HT1080 (cell line): ENCODE results near the genes POC1A, PPM1M, WDR82, NEK4 and ITIH4.

DNA sequence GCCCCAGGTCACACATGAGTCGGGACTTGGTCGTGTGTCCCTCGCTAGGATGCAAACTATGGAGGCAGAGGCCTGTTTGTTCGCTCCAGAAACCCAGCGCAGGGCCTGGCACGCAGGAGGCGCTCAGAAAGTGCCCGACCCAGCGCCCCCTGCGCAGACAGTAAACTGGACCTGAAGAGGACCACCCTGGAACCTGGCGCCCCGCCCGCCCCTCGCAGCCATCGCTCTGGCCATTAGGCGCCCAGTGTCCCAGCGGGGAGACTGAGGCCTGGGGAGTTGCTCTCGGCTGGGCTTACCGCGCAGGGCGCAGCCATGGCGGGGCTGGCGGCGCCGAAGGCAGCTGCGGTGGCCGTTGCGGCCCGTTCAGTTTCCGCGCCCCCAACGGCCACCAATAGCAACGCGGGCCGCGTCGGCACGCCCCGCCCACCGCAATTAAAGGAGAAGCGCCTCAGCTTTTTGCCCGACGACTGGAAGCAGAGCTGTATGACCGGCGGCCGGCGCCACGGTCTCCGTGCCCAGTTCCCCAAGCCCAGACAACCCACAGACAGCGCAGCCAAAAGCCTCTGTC lies at the start of gene POC1A:
Gene POC1A (minus strand): TSS at position 365 of the 568 bp plus-strand sequence.
RAMPAGE:
- cytosol, long total RNA = no peak
- long total RNA = no peak
- nucleus, long total RNA = no peak

DNA sequence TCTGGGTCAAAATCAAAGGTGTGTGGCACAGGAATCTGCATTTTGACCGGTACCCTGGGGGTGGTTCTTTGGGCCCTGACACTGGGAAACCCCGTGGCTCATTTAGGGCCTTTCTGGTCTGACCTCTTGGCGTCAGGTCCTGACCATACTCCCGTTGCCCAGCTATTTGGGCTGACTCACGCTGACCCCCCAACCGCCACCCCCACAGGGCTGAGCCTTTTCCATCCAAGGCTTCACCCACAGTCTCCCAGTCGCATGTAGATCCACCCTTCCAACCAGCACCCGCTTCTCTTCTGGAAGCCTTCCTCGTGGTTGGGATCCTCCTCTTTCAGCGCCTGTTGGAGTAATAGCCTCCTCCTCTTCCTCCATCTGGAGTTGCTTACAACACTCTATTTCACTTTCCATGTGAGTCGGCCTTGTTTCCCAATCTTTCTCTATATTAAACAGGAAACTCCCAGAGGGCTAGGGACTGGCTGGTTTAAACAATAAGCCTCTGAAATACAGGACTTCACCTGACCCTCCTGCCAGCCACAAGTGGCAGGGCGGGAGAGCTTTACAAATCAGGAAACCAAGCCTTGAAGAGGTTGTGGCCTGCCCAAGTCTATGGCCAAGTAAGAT lies 2.1 kb upstream of the ALAS1 start:
RAMPAGE:
- cytosol, long total RNA = no peak
- long total RNA = no peak
- nucleus, long total RNA = no peak

GRCh38 chr3:52218262-52218981 lies 7.0 kb downstream of the TLR9 start:
RAMPAGE:
- cytosol, long total RNA = no peak
- long total RNA = no peak
- nucleus, long total RNA = no peak

GRCh38 chr3:52237484-52238124 lies 1.4 kb downstream of the TWF2 start:
RAMPAGE:
- cytosol, long total RNA = no peak
- long total RNA = no peak
- nucleus, long total RNA = no peak

DNA sequence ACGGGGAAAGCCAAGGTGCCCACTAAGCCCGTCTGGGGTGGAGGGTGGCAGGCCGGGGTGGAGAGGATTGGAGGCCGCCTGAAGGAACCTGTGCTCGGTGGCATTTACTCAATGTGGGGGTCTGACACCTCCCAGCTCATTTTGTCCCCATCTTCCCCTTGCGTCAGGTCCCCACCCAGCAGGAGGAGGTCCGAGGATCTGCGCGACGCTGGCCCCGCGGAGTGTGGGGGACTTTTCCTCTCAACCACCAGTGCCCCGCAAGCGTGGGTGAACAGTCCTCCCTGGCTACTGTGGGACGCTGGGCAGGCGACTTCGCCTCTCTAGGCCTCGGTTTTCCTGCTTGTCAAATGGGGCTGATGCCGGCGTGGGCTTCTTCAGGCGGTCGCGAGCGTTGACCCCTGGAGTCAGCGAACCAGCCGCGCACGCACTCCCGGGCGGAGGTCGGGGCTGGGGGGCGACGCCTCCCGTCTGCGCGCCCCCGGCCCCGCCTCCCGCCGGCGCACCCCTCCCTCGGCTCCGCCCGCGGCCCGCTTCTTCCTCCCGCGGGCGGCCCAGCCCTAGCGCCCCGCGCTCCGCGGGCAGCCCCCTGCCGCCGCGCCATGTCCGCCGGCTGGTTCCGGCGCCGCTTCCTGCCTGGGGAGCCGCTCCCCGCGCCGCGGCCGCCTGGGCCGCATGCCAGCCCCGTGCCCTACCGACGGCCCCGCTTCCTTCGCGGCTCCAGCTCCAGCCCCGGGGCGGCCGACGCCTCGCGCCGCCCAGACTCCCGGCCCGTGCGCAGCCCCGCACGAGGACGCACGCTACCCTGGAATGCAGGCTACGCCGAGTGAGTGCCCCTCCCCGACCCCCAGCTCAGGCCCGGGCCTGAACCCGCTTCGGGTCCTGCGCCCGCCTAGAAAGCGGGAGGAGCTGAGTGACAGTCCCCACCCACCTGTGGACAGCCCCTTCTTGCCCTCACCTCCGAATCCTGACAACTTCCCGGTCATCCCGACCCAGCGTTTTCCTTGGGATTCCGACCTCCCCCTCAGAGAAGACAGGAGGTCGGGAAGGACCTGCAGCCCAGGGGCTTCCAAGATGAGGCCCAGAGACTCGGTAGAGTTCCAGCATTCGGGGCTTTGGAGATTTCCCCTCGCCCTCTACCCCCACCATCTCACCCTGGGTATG lies at the start of gene PPM1M:
Gene PPM1M (plus strand): TSS at position 534 of the 1,161 bp plus-strand sequence.
RAMPAGE:
- cytosol, long total RNA = no peak
- long total RNA = no peak
- nucleus, long total RNA = no peak

DNA sequence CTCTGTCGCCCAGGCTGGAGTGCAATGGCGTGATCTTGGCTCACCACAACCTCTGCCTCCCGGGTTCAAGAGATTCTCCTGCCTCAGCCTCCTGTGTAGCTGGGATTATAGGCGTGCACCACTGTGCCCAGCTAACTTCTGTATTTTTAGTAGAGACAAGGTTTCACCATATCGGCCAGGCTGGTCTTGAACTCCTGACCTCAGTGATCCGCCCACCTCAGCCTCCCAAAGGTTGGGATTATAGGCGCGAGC lies 8.4 kb downstream of the WDR82 start:
RAMPAGE:
- cytosol, long total RNA = no peak
- long total RNA = no peak
- nucleus, long total RNA = no peak

DNA sequence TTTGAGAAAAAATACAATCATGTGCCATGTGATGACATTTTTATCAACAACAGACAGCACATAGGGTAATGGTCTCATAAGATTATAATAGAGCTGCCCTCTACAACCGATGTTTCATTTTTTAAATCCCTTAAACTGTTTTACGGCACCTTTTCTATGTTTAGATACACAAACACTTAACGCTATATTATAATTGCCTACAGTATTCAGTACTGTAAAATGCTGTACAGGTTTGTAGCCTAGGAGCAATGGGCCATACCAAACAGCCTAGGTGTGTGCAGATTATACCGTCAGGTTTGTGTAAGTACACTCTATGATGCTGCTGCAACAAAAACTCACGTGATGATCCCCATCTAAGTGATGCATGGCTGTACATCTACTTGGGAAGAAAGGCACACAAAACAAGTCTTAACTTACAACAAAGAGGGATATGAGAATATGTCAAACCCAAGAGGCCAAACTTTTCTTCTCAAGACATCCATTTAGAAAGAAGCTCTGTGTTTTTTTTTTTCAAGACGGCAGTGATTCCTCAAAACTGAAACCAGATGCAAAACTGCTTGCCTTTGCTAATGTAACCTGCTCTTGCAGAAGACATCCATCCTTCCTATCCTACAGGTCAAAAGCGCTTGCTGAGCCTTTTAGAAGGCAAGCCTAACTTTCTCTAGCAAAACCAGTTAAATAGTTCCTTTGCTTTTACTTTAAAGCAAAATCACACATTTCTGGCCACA lies 7.2 kb downstream of the WDR82 start:
RAMPAGE:
- cytosol, long total RNA = no peak
- long total RNA = no peak
- nucleus, long total RNA = no peak

DNA sequence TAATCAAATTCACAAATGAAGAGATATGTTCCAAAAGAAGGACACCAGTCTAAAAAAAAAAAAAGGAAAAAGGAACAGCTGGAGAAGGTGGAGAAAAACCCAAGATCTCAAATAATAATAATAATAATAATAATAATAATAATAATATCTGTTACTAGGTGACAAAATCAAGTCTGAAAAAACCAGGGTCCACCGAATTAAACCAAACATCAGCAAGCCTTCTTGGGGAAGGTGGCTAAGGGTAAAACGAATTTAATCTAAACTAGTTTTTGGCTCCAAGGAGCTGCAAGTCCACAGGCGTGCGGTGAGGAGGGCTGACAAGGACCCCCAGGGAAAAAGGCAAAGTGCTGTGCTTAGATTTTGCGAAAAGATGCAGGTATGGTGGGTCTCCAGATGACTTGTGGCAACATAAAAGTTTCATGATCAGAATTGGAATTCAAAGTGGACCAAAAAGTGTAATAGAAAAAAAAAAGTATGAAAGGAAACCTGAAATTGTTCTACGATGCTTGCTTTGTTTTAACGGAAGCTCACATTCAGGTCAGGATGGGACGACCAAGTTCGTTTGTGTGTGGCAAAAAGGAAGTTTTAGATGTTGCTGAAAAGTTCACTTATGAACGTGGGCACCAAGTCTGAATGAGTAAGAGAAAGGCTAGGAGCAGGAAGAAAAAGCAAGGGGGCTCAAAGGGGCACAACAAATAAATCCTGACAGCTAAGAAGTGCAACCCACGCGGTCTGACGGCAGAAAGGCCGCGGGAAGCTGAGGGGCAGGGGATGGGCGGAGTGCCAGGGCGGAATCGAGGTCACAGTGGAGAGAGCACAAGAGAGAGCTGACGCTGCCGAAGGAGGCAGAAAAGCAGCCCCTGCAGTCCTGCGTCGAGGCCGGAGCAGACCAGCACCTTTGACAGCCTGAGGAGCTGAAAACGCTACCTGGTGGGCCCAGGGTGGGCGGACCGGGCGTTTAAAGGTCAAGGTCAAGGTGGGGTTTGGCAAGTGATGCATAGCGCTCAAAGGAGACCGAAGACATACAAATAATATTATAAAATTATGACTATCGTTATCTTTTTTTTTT lies 1.2 kb downstream of the WDR82 start:
RAMPAGE:
- cytosol, long total RNA = no peak
- long total RNA = no peak
- nucleus, long total RNA = no peak

DNA sequence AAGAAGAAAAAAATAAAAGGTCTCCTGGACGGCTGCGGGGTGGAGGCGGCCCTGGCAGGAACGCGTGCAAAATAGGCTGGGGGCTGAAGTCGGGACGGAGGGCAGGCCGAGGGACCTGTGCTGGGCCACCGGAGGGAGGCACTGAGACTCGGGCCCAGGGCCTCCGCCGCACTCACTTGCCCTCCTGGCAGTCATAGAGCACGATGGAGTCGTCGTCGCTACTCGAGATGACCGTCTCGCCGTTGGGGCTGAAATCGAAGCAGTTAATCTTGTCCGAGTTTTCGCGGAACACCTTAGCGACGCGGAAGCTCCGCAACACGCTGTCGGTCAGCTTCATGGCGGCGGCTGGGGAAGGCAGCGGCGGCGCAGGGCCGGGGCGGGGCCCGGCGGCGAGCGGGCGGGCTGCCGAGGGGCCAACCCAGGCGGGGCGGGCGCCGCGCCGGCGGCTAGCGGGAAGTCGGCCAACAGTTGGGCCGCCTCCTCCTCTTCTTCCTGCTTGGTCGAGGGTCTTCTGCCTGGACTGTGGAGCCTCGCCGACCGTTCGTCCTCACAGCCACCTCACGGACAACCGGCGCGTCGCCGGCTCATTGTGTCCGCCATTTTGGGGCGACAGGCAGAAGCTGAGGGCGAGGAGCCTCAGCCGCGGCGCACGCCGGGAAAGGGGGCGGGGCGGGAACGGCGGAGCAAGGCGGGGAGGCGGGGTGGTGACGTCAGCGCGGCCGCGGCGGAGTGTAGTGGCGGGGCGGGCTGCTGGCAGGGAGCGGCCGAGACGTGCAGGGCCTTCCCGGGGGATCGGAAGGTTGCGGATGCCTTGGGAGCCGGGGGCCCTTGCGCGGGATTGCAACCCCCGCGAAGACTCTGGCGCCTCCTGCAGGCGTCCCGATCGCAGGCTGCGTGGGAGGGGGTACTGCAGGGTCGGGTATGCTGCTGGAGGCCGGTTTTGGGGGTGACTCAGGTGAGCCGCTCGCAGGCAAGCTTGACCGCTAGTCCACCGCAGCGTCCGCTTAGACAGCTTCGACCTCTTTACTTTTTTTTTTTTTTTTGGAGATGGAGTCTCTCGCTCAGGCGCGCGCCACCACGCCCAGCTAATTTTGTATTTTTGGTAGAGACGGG lies at the start of gene WDR82:
Gene WDR82 (minus strand): TSS at position 625 of the 1,113 bp plus-strand sequence.
RAMPAGE:
- cytosol, long total RNA = start-site peak on the minus strand centred at position 340 of the sequence, 31 bp wide, 166 and 137 reads in 2 replicates
- long total RNA = no peak
- nucleus, long total RNA = no peak

DNA sequence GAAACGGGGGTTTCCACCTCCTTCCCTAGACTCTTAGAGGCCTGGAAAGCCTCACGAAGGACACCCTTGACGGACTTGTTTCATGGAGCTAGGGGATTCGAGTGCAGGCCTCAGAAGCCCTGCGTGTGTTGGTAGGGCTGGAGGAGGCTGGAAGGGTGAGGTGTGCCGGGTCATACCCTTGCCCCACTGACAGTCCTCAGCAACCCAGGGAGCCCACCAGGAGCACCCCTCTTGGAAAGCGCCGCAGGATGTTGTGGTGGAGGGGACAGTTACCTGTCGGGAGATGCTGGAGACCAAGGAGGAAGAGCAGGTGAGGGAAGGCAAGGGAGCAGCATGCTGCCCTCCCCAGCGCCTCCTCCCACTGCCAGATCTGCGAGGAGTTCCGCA lies 33.5 kb downstream of the DNAH1 start:
RAMPAGE:
- cytosol, long total RNA = no peak
- long total RNA = no peak
- nucleus, long total RNA = no peak

RAMPAGE:
- cytosol, long total RNA = no peak
- long total RNA = no peak
- nucleus, long total RNA = no peak
Measured at GRCh38 chr3:52409160-52409836, 510 bp downstream of the BAP1 start.

GRCh38 chr3:52483745-52484198 lies 11.4 kb upstream of the STAB1 start:
RAMPAGE:
- cytosol, long total RNA = no peak
- long total RNA = no peak
- nucleus, long total RNA = no peak

RAMPAGE:
- cytosol, long total RNA = no peak
- long total RNA = no peak
- nucleus, long total RNA = no peak
Measured at GRCh38 chr3:52644625-52645289, 41.1 kb upstream of the GNL3 start.

GRCh38 chr3:52712545-52713157 lies 6.7 kb downstream of the SPCS1 start:
RAMPAGE:
- cytosol, long total RNA = no peak
- long total RNA = no peak
- nucleus, long total RNA = no peak

RAMPAGE:
- cytosol, long total RNA = no peak
- long total RNA = no peak
- nucleus, long total RNA = no peak
Measured at GRCh38 chr3:52721047-52721482, 15.2 kb downstream of the SPCS1 start.

DNA sequence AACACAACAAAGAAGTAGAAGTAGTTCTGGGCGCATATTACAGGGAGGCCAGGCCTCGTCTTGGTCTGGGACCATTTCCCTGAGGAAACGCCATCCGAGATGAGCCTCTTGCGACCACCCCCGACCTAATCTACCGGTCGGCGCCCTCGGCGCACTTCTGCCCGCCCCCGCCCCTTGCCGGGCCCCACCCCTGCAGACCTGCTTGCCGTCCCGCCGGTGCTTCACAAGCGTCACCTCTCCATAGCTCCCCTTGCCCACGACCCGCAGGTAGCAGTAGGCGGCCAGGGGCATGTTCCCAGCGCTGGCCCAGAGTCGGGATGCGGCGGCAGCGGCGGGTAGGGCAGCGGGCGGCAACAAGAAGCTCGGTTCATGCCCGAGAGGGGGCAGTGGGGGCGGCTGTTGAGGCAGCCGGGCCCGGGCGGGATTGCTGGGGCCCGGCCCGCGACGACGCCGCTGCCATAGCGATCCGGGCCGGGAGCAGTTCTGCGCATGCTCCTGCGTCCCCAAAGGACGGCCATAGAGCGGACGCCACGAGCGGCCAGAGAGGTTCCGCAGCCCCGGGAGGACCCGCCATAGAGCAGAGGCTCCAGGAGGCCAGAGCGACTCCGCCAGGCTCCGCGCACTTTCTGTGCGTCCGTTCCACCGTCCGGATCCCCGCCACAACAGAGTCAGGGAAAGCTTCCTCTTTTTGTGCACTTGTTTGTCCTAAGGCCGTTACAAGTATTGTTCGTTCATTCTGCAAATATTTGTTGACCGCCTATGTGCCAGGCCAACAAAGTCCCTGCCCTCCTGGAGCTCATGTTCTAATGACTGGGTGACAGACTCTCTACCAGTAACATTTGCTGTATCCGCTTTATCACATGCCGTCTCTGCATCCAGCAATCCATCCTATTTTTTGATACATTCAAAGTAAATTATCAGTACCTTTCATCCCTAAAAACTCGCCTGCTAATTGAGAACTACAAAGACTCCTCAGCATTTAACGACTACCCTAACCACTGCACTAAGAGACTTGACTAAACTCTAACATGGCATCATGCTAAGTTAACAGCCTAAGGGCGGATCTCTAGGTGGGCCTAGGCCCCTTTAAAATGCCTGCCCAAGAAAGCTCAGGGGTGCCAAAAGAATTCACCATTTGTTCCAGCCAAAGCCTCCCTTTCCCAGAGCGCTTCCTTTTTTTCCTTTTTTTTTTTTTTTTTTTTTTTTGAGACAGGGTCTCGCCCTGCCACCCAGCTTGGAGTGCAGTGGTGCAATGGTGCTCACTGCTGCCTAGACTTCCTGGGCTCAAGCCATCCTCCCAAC lies at the start of gene NEK4:
Gene NEK4 (minus strand): TSS at position 485 of the 1,302 bp plus-strand sequence.
RAMPAGE:
- cytosol, long total RNA = no peak
- long total RNA = start-site peak on the minus strand centred at position 477 of the sequence, 8 bp wide, 29 reads
- nucleus, long total RNA = no peak

RAMPAGE:
- cytosol, long total RNA = no peak
- long total RNA = no peak
- nucleus, long total RNA = no peak
Measured at GRCh38 chr3:52793893-52794462, 618 bp upstream of the ITIH3 start.

DNA sequence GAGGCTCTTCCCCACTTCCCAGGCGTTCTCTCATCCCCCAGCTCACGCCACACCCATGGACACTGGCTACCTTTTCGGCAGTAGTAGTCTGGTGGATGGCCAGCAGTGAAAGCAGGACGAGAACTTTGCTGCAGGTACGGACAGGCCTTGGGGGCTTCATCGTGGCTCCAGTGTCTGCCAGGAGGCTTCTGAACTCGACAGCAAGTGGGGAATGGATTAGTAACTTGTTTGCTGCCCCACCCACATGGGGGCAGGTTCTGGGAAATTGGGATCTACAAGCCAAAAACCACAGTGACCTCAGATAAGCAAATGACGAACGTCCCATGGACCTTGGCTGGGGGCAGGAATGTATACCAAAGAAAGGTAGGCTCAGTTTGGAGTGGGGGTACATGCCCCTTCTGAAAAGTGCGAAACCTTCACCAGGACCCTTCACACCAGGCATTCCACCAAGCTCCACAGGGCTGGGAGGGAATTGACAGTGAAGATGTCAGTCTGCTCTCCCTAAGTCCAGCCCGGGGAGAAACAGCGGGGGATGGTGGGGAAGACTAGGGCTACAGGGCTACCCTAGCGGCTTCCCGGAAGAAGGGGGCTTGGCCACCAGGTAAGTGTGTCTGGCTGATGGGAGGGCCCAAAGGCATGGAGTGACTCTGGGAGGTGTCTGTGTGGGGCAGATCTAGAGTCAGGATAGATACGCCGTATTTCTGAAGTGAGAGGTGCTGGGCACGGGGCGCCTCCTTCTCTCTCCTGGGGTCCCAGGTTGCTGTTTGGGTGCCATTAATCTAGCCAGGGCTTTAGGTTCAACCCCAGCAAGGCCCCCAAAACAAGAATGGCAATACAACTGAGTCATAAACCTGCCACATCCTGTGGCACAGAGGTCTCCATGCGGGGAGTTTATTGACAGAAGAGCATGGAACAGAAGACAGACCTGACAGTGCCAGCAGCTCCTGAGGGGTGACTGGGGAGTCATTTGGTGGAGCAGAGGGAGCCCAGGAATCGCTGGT lies at the start of gene ITIH4:
Gene ITIH4 (minus strand): TSS at position 190 of the 1,001 bp plus-strand sequence.
RAMPAGE:
- cytosol, long total RNA = no peak
- long total RNA = no peak
- nucleus, long total RNA = no peak

DNA sequence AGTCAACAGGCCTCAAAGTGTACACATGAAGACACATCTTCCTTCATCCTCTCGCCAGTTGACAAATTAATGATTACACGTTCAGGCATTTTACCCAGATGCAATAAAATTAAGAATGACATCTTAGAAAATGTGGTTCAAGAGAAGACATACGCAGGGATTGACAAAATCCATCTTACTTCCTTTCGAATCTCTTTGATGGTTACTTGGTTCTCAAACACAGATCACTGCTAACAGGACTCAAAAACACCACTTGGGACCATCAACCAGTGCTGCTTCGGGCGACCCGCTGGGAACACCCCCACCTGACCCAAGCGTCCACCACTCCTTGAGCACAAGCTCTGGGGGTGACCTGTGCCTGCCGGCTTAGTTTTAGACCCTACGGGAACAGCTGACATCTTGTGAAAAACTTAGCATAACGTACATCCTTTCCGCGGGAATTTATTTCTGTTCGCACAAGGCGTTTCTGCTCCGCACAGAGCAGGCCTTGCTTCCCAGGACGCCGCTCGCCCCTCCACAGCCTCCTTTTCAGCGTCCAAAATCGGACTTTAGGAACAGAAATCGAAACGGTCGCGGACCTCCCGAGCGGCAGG lies 1.3 kb downstream of the SFMBT1 start:
RAMPAGE:
- cytosol, long total RNA = no peak
- long total RNA = no peak
- nucleus, long total RNA = no peak

DNA sequence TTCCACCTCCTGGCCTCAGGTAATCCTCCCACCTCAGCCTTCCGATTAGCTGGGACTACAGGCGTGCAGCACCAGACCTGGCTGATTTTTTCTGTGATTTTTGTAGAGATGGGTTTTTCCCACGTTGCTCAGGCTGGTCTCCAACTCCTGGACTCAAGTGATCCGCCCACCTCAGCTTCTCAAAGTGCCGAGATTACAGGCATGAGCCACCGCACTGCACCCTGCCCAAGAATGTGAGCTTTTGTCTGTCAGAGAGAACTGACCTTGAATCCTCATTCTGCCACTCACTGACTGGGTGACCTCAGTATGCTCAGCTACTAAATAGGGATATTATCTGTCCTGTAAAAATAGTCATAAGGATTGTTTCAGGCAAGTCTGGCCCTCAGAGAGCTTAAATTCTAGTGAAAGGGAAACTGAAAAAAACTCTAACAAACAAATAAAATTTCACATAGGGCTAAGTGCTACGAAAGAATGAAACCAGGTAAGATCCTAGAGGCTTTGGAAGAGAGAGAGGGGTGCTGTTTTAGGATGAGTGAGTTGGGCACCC lies 2.1 kb upstream of the RFT1 start:
RAMPAGE:
- cytosol, long total RNA = no peak
- long total RNA = no peak
- nucleus, long total RNA = no peak